ENCODE data around the genes ZNF559, FBXL12, PPAN and P2RY11.

GRCh38 chr19:8355337-8355887, 8.5 kb upstream of the ANGPTL4 start:
- RRBS, result no CpG with 5 or more reads among the region's 6 CpGs

GRCh38 chr19:8363018-8363453, 919 bp upstream of the ANGPTL4 start:
- RRBS, result no CpG with 5 or more reads among the region's 14 CpGs

DNA sequence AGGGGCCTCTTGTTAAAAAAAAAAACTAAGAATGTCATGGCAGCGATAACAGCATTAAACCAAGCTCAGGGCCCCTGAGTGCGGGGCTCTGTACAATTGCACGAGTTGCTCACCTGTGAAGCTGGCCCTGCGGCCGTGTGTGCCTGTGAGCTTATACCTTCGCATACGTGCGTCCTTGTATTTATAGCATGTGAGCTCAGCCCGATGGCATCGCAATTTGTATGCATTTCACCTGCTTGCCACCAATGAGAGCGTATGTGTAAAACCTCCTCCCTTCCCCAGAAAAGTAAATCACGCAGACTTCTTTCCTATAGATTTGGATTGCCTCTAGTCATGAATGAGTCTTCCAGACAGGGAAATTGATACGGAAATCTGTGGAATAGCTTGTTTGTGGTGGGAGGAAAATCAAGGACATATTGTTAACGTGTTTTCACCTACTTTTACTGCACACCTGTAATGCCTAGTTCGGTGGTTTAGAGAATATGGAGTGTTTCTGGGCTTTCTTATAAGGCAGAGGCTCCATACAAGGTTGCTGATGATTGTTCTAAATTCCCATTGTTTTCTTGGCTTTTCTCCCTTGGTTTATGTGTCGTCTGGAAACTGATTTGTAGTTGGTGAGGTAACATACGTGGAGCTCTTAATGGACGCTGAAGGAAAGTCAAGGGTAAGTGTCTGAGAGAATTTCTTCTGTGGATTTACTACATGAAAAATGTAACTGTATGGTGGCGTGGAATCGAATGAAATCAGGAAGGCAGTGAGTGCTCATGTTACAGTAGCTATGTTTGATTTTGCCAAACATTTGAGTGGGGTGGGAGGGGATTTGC, 17.4 kb downstream of the HNRNPM start:
- RRBS, result no CpG with 5 or more reads among the region's 20 CpGs

GRCh38 chr19:8501939-8502385, 478 bp downstream of the PRAM1 start:
- RRBS, result no CpG with 5 or more reads among the region's 15 CpGs

- RRBS, result no CpG with 5 or more reads among the region's 12 CpGs
Observed at GRCh38 chr19:8518608-8519148, 4.7 kb upstream of the ZNF414 start.

DNA sequence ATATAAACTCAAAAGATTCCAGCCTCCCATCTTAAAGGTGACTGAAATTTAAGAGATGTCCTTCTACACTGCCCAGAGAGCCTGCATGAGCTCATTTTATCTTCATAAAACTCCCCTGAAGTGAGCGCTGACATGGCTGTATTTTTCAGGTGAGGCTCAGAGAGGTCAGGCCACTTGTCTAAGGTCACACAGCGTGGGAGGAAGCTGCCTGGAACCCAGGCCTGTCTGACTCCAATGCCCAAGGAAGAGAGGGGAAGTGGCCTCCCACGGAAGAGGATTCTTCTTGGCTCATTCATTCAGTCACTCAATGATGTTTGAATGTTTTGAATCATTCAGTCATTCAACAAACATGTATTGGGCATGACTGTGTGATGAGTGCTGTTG, 12.1 kb downstream of the ACTL9 start:
- RRBS, result no CpG with 5 or more reads among the region's 3 CpGs

DNA sequence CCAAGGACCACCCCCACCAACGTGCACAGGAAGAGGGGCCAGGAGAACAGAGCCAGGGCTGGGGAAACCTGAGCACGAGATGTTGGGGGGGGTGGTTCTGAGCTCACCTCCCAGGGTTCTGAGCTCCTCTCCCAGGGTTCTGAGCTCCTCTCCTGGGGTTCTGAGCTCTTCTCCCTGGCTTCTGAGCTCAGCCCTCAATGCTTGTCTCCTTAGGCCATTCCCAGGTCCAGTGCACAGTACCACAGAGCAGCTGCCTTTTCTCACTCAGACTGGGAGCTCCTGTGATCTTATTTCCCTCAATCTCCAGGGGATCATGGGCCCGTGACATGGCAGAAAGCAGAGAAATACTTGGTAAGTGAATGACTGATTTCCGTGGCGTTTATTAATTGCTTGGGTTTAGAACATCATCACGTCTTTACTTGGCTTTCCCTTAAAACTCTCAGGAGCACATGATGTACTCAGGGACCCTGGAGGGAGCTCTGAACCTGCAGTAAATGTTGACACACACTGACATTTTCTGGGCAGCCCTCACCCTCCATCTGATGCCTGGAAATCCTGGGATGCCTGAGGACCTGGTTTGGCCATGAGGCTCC, 10.7 kb downstream of the ZNF558 start:
- RRBS, result no CpG with 5 or more reads among the region's 6 CpGs

GRCh38 chr19:8821928-8822140, 10.3 kb downstream of the ZNF558 start:
- RRBS, result no CpG with 5 or more reads among the region's 3 CpGs

DNA sequence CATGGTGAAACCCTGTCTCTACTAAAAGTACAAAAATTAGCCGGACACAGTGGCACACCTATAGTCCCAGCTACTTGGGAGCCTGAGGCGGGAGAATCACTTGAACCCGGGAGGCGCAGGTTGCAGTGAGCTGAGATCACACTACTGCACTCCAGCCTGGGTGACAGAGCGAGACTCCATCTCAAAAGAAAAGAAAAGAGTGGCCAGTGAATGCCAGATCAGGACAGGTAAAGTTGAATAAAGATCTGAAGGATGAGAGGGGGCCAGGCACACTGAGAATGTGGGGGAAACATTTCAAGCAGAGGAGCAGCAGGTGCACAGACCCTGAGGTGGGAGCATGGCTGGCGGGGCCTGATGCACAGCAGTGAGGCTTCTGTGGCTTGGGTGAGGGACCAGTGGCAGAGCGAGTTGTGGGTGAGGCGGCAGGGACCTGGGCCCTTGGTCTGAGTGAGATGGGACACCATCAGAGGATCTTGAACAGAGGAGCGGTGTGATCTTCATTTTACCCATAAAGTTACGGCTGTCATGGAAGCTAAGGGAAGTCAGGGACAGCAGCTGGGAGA, 9.2 kb downstream of the ZNF317 start:
- RRBS, result 96% methylated on average over 1 of the region's 10 CpGs

DNA sequence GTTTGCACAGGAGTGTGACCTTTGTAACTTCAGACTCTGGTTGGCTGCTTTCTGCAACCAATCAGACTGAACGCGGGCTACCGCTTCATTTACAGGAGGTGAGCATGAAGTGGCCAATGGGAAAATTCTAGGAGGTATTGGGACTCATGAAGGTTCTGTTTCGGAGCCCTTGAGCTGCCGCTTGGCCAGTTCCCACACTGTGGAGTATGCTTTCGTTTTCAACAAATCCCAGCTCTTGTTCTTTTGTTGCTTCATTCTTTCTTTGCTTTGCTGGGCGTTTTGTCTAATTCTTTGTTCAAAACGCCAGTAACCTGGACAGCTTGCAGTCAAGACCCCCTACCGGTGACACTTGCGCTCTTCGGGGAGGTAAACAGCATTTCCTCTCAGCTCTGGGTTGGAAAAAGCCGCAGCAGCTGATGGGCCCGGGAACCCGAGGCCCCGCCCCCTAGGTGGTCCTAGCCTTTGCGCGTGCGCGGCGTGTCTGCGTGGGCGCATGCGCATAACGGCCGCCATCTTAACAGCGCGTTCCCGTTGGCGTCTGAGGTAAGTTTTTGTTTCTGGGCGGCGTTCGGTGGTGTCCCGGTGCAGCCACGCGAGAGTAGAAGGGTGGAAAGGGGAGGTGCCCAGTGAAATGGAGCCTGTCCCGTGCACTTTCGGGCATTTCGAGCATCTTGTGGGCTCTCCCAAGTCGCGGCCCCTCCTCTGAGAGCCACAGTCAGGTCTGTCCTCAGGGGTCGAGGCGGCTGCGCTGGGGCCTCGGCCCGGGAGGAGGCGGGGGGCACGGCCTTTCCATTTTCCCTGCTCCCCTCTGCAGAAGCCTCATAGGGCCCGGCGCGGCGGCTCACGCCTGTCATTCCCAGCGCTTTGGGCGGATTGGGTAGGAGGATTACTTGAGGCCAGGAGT, at the start of gene ZNF559:
Gene ZNF559 (plus strand): TSS at position 494 of the 904 bp plus-strand sequence.
- RRBS, result 8% methylated on average over 9 of the region's 54 CpGs

DNA sequence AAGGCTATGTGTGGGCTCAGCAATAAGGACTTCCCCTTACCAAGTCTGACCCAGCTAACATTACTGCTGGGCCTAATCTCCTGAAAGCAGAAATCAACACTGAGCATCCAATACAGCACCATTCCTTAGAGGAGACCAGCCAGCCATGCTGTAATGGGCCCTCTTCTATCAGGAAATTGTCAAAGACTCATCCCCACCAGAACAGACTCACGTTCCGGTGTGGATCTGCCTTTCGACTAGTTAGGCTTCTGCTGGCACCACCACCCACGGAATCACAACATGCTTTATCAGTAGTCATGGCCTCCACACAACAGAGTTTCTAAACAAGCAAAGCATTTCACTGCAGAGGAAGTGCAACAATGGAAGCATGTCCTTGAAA, 12.3 kb downstream of the ZNF266 start:
- RRBS, result no CpG with 5 or more reads among the region's 4 CpGs

DNA sequence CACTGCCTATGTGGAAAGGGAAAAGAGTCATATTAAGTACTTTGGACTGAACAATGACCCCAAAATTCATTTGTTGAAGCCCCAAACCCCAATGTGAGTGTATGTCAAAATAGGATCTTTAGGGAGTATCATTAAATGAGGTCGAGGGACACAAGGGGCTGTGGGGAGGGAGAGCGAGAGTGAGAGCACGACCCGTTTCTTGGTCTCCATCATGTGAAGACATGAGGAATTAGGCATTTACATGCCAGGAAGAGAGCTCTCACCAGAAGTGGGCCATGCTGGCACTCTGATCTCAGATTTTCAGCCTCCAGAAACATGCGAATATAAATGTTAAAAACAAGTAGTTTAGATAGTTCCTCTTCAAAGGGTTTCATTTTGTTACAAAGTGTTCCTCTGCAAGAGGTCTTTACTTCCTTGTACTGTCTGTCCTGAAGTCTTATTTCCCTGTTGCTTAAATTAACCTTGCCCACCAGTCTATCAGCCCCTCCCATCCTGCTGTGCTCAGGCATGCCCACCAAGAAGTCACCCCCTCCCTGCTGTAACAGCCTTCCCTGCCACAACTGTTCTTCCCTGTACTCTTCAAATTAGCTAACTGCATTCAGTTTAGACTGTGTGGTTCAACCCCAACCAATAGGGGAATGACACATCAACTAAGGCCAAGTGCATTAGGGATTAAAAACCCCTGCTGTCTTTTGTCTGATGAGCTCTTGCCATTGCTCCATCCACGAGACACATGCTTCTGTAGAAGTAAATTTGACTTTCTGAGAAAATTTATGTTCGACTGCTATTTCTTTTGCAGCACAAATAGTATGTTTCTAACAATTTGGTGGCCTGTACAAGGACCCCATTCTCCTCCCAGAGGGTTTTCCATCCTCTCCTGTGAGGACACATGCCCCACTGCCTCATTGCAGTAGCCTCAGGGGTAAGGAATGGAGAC, 34.3 kb upstream of the ZNF562 start:
- RRBS, result no CpG with 5 or more reads among the region's 7 CpGs

GRCh38 chr19:9792621-9793522, 24.3 kb upstream of the ZNF846 start:
- RRBS, result no CpG with 5 or more reads among the region's 75 CpGs

- RRBS, result 1% methylated on average over 42 of the region's 83 CpGs
Observed at GRCh38 chr19:9818530-9819381, at the start of gene FBXL12. Gene FBXL12 (minus strand): TSS chr19:9819079.

DNA sequence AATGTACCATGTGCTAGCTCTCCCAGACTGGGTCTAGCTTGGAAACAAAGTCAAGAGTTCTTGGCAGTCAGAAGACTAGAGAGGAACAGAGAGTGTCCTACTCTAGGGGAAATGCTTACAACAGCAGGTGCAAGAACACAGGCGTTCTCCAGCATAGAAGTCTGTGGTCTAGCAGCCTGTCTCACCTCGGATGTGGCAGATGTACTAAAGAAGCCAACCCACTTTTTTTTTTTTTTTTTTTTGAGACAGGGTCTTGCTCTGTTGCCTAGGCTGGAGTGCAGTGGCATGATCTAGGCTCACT, 31.1 kb downstream of the PIN1 start:
- RRBS, result no CpG with 5 or more reads among the region's 2 CpGs

- RRBS, result no CpG with 5 or more reads among the region's 19 CpGs
Observed at GRCh38 chr19:9945262-9946014, 9.1 kb upstream of the OLFM2 start.

DNA sequence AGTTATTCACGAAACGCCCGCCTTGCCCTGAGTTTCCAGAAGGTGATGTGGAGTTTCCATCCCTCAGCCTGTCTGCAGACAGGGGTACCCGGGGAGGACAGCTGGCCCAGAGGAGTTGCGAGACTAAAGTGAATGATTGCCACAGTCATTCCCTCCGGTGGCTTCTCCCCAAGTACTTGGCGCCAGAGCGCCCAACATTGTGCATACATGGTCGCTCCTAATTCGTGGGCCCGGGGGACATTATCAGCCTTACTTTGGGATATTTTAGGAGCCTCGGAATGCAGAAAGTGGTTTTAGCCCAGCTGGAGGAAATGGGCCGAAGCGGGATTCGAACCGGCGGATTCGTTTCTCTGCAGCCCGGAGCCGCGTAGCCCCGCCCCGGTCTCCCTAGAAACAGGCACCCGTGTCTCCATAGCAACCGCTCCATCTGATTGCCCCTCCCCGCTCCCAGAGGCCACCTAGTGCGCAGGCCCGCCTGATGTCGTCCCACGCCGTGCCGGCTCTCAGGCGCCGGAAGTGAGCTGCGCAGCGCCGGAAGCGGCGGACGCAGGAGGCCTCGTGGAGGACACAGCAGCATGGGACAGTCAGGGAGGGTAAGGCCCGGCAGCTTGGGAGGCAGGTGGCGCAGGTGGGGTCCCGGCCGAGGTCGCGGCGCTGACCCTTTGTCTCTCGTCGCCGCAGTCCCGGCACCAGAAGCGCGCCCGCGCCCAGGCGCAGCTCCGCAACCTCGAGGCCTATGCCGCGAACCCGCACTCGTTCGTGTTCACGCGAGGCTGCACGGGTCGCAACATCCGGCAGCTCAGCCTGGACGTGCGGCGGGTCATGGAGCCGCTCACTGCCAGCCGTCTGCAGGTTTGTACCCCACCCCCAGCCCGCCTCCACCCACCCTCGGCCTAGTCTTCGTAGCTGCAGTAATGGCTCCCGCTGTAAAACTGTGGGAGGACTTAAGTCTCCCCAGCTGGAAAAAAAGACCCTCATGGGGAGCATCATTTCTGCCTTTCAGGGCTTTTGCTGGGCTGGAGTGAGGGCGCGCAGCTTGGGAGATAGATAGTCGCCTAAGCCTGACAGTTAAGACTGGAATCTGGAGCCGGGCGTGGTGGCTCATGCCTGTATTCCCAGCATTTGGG, at the start of gene PPAN:
Gene PPAN (plus strand): TSS at position 543 of the 1,127 bp plus-strand sequence.
- RRBS, result 1% methylated on average over 24 of the region's 83 CpGs

DNA sequence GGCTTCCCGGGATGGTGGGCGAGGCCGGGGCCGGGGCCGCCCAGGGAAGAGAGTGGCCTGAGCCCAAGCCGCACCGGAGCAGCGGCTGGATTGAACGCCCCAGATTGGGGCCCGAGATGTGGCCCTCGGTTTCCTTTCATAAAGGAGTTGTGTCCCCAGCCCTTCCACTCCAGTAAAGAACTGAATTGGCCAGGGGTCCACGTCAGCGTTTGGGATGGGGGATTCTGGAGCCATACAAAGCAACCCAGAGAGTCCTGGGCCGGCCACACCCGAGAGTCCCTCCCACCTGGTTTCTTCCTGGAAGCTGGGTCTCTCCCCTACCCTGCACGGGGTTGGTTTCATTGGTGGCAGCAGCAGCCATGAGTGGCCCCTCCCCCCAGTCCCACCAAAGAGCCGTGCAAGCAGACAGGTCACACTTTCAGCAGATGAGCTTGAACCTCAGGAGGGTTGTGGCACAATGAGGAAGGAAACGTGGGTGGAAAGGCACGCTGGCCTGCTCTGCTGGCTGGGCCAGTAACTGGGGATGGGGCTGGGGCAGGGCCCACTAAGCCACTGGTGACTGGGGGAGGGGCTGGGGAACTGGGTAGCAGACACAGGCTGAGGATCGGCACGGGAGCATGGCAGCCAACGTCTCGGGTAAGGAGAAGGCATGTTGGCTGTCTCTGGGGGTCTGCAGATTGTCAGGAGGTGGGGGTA, at the start of gene P2RY11:
Gene P2RY11 (plus strand): TSS at position 589 of the 696 bp plus-strand sequence.
- RRBS, result 67% methylated on average over 4 of the region's 23 CpGs

DNA sequence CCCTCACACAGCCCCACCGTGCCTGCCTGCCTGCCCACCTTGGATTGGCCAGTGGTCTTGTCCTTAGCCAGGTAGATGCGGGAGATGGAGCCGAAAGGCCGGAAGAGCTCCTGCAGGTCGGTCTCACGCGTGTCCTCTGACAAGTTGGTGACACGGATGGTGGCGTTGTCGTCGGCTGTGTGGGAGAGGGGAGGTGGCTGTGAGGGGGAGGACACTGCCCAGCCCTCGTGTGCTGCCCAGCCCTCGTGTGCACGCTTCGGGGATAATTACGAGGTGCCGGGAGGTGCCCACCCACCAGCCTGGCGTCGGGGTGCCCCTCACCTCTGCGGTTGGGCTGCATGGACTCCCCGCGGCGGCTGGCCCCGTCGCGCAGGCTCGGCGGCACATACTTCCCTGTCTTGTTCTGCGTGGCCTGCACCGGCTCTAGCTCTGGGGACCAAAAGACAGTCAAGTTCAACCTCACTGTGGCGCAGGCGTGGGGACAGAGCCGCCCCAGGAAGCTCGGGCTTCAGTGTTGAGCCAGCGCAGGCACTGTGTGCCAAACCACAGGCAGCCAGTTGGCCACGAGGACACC, 4.0 kb downstream of the EIF3G start:
- RRBS, result no CpG with 5 or more reads among the region's 36 CpGs

DNA sequence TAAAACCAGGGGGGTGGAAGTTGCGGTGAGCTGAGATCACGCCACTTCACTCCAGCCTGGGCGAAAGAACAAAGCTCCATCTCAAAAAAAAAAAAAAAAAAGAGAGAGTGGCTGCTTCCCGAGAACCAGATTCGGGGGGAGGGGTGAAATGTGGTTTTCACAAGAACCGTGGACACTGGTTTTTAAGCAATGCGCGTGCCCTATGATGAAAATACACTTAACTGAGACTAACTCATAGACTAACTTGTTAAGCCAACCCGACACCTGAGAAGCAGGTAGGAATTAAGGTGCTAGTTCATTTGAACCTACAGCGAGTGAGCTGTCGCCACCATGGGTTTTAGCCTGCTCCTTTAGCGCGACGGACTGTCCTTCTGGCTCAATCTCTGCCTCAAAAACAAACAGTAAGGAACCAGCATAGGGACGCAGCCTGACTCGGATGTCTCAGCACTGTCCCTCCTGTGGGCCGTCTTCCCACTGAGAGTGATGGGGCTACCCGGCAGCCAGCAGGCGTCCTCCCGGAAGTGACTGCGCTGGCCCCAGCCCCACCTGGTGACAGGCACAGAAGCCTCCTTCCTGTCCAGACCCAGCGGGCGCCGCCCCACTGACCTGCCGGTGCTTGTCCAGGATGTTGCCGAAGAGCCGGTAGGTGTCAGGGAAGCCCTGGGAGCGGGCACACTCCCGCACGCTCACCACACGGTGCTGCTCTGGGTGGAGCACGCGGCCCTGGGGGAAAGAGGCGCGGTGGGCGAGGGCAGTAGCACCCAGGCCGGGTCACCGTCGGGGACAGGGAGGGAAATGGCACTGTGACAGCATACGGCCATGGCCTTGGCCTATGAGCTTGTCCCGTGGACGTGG, 15.7 kb upstream of the EIF3G start:
- RRBS, result no CpG with 5 or more reads among the region's 42 CpGs

Measured in GM12892 (cell line).